SK-MEL-5 (cell line): ENCODE measurements around a stretch of chr6.

DNA sequence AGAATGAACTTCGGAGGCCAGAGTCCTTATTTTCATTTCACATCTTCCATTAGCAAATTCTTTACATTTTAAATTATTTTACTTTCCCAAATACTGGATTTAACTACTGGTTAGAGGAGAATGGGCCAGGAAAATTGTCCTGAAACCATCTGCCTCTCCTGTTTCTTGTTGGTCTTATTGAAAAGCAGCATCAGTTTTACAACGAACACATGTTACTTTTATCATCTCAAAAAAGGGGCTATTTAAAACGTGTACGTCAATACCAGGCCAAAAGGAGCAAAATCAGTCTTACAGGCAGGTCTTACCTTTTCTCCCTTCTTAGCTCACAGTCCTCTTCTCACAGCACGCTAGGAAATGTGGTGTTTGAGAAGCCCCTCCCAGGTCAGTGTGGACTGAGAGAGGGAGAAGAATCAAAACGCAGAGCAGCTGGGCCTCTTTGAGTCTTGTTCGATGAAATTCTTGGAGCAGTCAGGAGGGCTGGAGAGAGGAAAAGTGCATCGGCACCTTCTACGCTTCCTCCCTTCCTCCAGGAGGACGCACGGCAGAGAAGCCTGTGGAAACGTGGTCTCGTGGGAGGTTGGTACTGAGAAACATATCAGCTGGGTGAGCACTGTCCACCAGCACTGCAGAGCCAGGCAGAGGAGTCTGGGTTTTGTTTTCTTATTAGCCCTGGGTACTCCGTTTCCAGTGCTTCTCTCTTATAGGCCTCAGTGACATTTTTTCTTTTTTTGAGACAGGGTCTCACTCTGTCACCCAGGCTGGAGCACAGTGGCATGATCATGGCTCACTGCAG, 52.8 kb downstream of the TXLNB start:
RAMPAGE:
- cytosol, long total RNA: no peak
- long total RNA: no peak
- nucleus, long total RNA: no peak

GRCh38 chr6:139367755-139368589, 6.5 kb downstream of the CITED2 start:
RAMPAGE:
- cytosol, long total RNA: no peak
- long total RNA: no peak
- nucleus, long total RNA: no peak

DNA sequence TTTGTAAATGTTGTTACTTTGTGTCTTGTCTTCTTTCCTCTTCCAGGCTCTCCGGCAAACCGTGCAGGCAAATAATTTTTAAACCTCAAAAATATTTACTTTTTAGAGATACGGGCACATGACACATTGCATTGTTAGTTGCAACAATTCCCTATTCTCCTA, 1.8 kb upstream of the CITED2 start:
RAMPAGE:
- cytosol, long total RNA: no peak
- long total RNA: no peak
- nucleus, long total RNA: no peak

GRCh38 chr6:139485730-139486161, 111.3 kb upstream of the CITED2 start:
RAMPAGE:
- cytosol, long total RNA: no peak
- long total RNA: no peak
- nucleus, long total RNA: no peak

GRCh38 chr6:139550189-139550728, 175.8 kb upstream of the CITED2 start:
RAMPAGE:
- cytosol, long total RNA: no peak
- long total RNA: no peak
- nucleus, long total RNA: no peak

DNA sequence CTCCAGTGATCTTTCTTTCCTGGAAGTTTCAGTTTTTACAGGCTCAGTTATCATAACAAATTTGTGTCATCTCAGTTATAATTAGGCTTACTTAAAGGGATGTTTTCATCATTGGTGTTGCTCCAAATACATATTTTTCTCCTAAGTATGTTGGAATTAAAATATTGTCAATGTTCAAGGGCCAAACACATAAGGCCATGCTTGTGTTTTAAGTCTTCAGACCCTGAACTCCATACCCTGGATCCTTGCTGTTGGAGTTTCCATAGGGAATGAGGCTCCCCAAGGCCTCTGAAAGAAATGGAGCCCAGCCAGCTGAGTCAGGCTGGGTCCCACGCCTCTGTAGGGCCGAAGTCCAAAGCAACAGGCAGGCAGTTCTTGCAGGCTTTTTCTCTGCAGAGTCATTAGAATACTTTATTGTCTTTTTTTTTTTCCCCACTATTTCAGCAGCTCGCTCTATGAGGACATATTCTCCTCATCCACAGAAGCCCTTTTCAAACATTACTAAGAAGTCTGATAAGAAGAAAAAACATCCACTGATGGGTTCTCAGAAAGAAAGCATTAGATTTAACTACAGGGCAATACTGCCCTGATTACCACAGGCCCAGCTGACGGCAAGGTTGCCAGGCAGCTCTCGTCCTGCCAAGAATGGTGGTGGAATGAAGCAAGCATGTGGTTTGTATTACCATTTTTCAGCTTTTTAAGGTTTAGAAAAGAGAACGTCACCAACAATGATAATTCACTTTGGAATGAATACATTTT, 223.3 kb upstream of the CITED2 start:
RAMPAGE:
- cytosol, long total RNA: no peak
- long total RNA: no peak
- nucleus, long total RNA: no peak

GRCh38 chr6:140148193-140149041, 774.0 kb upstream of the CITED2 start:
RAMPAGE:
- cytosol, long total RNA: no peak
- long total RNA: no peak
- nucleus, long total RNA: no peak

GRCh38 chr6:140346419-140347032, 972.1 kb upstream of the CITED2 start:
RAMPAGE:
- cytosol, long total RNA: no peak
- long total RNA: no peak
- nucleus, long total RNA: no peak

GRCh38 chr6:141326465-141326904, 806.2 kb upstream of the GJE1 start:
RAMPAGE:
- cytosol, long total RNA: no peak
- long total RNA: no peak
- nucleus, long total RNA: no peak

DNA sequence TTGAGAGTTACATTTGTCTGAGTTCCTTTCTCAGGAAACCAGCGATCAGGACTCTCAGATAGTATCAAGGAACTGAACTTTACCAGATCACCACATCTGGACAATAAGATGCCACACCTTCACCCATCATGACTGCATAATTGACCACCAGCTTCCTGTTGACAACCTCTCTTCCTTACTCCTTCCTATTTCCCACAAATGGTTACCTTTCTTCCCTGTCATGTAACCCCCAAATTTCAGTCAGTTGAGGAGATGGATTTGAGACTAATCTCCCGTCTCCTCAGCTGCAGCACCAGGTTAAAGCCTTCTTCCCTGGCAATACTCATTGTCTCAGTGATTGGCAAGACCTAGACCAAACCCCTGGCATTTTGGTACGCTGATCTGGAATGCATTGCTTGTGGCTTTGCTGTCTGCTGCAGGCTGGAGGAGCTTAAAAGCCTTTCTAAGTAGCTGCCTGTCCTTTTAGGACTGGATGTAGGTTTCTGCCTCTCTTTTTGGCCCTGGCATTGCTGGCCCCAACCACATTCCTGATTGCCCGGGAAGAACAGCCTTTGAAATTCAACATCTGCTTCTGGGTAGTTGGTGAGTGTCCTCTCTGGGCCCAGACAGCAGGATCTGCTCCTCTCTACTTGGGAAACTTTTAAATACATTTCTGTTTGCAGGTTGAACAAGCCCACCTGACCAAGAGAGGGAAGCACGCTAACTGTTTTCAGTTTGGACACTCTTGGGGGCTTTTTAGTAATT, 729.6 kb upstream of the GJE1 start:
RAMPAGE:
- cytosol, long total RNA: no peak
- long total RNA: no peak
- nucleus, long total RNA: no peak

GRCh38 chr6:141488563-141489049, 644.1 kb upstream of the GJE1 start:
RAMPAGE:
- cytosol, long total RNA: no peak
- long total RNA: no peak
- nucleus, long total RNA: no peak

DNA sequence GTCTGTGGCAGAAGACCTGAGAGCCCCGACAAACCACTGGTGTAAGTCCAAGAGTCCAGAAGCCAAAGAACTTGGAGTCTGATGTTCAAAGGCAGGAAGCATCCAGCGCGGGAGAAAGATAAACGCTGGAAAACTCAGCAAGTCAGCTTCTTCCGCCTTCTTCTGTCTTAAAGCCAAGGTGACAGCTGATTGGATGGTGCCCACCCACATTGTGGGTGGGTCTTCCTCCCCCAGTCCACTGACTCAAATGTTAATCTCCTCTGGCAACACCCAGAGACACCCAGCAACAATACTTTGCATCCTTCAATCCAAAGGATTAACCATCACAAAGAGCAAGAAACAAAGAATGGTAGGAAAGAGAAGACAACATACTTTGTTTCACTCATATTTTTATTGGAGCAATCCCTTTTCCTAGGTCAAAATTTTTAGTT, 102.4 kb upstream of the GJE1 start:
RAMPAGE:
- cytosol, long total RNA: start-site peak on the minus strand centred at position 152 of the sequence, 36 bp wide, 58 and 28 reads in 2 replicates
- long total RNA: start-site peak on the minus strand centred at position 149 of the sequence, 39 bp wide, 24 and 25 reads in 2 replicates
- nucleus, long total RNA: start-site peak on the minus strand centred at position 150 of the sequence, 40 bp wide, 159 and 70 reads in 2 replicates

DNA sequence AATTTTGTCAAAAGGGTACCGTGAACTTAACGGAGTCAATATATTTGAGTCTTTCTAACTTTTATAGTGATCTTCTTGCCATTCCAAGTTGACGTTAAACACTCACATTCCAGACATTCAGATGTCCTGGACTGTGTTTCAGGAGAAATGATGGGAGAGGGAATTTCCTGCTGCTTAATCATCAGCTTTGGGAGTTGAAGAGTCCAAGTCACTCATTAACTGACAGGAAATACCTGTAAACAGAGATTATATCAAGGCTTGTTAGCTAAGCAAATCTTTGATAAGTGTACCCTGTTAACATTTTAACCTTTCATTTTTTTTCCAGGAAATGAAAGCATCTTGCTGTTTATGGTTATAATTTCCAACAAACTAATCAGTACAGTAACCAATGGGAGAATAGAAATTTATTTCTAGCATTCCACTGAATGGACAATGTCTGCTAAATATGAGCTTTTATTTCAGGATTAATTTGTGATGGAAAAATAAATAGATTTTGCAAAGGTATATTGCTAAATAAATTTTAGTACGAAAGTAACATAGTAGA, 73.5 kb downstream of the ADGRG6 start:
RAMPAGE:
- cytosol, long total RNA: no peak
- long total RNA: no peak
- nucleus, long total RNA: no peak

RAMPAGE:
- cytosol, long total RNA: no peak
- long total RNA: no peak
- nucleus, long total RNA: no peak
Measured at GRCh38 chr6:142696002-142696769, 248.8 kb downstream of the HIVEP2 start.

DNA sequence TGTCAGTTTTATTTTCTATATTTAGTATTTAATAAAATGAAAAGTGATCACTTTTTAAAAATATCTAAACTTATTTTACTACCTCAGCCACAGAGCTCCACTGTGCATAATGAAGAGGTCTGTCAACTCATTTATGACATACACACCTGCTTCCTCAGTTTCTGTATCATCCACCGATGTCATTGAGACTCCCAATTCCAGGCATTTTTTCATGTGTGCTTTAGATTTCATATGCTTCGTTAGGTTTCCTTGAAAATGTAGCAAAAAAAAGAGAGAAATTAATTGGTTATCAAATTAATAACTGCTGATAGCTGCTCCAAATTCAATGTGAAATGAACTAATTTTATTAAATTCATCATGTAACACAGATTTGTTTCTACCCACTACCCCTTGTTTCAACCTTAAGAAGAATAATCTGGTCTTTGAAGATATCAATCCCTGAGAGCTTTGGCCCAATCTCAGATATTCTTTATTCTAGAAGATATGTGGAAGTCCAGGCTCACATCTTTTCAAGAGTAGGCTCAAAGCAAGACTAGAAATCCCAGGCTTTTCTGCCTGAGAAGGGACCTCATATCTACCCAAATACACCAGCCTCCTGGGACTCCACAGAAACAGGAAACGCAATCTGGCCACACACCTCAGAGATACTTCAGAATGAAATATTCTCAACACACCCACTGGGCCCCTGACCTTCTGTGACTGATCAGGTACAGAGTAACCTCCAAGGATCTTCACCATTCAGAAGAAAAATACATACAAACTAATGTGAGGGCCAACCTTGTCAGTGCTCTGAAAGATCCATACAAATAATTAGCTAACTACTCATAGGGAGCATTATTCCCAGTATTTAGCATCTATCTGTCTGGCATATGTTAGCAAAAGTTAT, 183.4 kb downstream of the HIVEP2 start:
RAMPAGE:
- cytosol, long total RNA: no peak
- long total RNA: no peak
- nucleus, long total RNA: no peak

DNA sequence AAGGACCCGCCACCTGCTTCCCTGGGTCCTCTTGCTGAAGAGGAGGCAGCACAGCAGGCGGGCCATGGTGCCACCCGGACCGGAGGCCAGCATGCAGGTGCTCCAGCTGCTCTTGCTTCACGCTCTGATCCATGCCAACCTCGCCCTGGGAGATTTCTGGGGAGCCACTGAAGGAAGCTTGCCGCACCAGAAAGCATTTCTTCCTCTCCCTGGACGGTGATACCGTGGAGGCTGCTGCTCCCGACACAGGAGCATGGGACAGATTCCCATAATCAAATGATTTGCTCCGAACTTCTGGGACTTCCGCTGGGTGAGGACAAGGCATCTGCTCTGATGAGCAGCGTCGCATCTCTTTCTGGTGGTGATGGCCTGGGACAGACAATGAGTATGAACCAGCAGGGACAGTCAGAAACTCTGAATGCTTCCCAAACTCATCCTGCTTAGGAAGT, 173.6 kb downstream of the HIVEP2 start:
RAMPAGE:
- cytosol, long total RNA: no peak
- long total RNA: no peak
- nucleus, long total RNA: no peak

DNA sequence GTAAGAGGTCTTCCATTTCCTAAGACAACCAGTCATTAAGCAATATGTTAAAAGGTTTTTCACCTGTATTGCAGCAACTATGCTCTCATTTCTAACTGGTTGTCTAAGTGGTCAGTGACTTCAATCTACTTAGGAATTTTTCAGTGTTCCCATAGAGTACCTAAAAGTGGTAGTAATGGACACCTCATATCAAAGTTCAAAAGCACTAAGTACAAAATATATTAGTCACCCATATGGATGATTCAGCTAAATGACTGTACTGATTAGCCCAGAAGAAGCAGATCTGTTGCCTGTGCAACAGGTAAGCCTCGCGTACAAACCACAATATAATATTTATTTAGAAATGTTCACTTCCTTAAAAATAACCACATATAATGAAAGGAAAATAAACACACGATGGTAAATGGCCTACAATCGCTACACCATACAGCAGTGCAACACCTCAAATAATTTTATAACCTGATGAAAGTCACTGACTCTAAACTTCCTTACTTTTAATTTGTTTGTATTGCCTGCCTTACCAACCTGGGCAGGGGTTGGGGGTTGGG, 106.1 kb downstream of the HIVEP2 start:
RAMPAGE:
- cytosol, long total RNA: no peak
- long total RNA: no peak
- nucleus, long total RNA: no peak

GRCh38 chr6:142855654-142856427, 89.1 kb downstream of the HIVEP2 start:
RAMPAGE:
- cytosol, long total RNA: no peak
- long total RNA: no peak
- nucleus, long total RNA: no peak

GRCh38 chr6:143054040-143054549, 6.6 kb upstream of the AIG1 start:
RAMPAGE:
- cytosol, long total RNA: no peak
- long total RNA: no peak
- nucleus, long total RNA: no peak

DNA sequence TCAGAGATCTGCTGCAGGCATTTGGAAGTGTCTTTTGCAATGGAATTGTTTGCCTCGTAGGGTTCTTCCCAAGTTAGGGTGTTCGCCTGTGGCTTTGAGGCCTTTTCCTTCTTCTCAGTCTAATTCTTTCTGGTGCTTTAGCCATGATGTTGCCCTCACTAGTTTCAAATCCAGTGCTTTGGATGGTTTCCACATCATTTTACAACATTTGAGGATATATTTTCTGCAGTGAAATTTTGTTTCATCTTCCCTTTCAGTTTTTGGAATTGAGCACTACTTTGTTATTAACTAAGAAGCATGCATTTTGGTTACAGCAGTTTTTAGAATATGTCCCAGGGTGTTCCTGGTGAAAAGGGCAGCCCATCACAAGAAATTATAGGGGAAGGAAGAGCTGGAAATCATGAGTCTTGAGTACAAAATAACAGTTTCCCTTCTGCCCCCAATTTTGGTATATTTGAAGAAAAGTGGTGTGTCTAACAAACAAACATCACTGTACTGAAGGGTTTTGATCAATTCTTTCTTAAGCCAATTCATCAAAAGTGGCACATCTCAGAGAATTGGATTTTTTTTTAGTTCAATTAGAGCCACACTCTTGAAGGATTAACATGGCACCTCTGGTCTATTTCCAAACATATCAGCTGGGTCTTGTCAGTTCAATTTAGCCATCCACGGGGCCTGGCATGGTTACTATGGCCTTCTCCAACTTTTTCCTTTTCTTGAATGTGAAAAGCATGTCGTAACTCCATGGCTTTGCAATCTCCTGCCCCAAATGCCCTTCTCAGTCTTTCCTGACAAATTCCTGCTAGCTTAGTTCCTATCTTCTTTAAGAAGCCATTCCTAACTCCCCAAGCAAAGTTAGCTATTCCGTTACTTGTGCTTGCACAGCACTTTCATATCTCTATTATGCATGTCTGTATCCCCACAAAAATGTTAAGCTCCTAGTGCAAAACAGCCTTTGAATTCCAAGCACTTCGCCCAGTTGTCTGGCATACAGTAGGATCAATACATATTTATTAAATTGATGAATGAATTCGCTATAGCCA, 105.3 kb downstream of the AIG1 start:
RAMPAGE:
- cytosol, long total RNA: no peak
- long total RNA: no peak
- nucleus, long total RNA: no peak